Tongue (tissue), 2 donors: ENCODE results near the genes CASR and SEMA5B.

GRCh38 chr3:122183533-122184170 is at the start of gene CASR:
CASR (plus strand) TSS chr3:122183668.
- RAMPAGE, long total RNA = no peak

DNA sequence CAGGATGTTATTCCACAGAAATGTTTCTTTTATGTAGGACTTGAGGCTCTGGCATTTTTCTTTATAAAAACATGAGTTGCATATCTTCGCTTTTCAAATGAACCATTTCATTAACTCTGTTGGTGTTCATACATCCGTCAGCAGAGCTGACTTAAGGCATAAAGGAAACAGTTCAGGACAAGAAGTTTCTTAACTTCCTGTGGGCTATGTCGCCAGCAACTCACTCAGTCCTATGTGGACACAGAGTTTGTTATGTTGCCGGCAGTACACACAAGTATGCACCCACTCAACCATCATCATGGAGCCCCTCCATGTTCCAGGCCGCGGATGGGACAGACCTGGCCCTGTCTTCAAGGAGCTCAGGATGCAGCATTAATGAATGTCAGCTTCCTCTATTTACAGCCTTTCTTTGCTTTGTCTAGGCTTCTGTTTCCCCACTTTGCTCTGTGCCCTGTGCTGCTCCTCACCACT is 64.0 kb downstream of the CASR start:
- RAMPAGE, long total RNA = no peak

DNA sequence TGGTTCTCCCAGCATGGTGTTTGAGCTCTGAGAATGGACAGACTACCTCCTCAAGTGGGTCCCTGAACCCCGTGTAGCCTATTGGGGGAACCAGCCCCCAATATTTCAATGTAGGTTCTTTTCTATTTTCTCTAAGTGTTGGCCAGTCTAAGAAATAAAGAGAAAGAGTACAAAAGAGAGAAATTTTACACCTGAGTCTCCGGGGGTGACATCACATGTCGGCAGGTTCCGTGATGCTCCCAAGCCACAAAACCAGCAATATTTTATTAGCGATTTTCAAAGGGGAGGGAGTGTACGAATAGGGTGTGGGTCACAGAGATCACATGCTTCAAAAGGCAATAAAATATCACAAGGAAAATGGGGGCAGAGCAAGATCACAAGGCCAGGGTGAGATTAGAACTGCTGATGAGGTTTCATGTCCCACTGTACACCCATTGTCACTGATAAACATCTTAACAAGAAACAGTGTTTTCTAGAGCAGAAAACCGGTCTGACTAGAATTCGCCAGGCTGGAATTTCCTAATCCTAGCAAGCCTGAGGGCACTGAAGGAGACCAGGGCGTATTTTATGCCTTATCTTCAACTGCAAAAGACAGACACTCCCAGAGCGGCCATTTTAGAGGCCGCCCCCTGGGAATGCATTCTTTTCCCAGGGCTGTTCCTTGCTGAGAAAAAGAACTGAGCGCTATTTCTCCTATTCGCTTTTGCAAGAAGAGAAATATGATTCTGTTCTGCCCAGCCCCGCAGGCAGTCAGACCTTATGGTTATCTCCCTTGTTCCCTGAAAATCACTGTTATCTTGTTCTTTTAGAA is 27.8 kb upstream of the WDR5B start:
- RAMPAGE, long total RNA = no peak

DNA sequence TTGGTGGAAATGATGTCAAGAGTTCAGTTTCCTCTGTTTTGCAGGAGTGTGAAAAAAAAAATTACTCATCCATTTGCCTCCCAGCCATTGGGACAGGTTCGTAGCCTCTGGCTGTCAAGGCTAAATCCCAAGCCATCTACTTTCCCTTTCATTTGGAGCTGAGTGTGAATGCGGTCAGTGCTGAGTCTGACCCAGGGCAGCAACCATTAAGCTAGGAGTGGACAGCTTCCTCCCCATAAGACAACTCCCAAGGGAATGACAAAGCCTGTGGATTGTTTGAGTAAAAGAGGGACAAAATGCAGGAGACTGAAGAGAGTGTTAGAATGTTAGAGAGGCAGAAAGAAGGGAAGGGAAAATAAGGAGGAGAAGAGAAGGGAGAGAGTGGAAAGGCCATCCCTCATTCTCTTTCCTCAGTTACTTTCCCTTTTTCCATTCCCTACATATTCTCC is 33.7 kb downstream of the PARP14 start:
- RAMPAGE, long total RNA = no peak

DNA sequence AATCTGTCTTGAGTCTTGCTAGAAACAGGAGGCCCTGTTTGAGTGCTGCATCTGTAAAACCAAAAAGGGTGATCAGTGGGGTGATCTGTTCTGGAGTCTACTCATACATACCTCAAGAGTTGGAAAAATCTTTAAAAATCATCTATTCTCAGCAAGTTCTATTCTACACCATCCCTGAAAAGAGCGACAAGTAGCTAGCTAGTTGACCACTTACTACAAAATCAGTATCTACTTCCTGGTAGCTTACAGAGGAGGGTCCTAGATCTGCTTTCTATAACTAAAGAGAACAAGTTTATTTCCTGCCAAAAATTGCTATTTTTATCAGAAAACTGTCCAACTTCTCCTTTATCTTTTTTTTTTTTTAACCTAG is 31.7 kb downstream of the HSPBAP1 start:
- RAMPAGE, long total RNA = no peak

- RAMPAGE, long total RNA = no peak
Measured at GRCh38 chr3:122799924-122800916, 5.4 kb downstream of the SLC49A4 start.

DNA sequence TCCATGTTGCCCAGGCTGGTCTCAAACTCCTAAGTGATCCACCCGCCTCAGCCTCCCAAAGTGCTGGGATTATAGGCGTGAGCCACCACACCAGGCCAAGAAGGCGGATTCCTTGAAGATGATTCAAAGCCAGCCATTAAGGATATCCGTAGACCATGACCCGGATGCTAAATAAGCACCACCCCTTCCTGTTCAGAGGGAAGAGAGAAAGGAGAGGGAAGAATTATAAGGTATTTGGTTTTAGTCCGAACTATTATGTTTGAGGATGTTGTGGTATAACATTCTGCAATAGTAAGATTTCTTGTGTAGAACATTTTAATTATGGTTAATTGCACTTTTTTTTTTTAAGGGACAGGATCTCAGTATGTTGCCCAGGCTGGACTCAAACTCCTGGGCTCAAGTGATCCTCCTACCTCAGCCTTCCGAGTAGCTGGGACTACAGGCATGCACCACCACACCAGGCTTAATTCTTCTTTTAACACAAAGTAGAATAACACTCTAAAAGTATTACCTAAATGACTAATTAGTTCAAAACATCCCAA is 86.5 kb downstream of the SLC49A4 start:
- RAMPAGE, long total RNA = no peak

DNA sequence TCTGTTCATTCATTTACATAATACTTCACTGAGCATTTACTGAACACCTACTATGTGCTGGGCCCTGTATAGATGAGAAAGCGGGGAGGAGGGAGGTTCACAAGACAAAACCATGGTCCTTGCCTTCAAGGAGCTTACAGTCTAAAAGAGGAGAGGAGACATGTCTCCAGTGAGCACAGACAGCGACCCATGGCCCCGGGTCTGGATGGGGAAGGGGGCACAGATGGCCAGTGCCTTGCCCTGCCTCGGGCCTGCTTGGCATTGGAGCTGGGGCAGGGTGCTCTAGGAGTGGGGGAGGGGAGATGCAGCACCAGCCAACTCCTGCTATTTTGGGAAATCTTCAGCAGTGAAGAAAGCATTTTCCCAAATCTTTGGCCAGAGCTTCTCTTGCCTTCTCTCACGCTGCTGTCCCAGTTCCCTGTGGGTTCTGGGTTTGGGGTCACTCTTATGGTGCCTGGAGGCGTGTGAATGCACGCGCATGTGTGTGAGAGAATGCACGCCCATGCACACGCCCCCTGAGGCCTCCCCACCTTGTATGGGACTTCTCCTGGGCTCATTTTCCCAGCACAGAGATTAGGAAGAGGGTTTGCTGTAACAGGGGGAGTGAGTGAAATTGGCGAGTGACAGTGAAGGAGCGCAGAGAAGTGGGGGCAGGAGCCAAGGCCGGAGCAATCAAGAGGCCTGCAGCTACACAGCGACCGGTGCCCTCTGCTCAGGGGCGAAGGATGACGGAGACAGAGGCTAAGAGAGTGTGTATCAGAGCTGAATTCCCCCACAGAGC is 71.5 kb downstream of the SEMA5B start:
- RAMPAGE, long total RNA = no peak

- RAMPAGE, long total RNA = no peak
Measured at GRCh38 chr3:123027396-123028360, at the start of gene SEMA5B. SEMA5B (minus strand) TSS chr3:123027763.

DNA sequence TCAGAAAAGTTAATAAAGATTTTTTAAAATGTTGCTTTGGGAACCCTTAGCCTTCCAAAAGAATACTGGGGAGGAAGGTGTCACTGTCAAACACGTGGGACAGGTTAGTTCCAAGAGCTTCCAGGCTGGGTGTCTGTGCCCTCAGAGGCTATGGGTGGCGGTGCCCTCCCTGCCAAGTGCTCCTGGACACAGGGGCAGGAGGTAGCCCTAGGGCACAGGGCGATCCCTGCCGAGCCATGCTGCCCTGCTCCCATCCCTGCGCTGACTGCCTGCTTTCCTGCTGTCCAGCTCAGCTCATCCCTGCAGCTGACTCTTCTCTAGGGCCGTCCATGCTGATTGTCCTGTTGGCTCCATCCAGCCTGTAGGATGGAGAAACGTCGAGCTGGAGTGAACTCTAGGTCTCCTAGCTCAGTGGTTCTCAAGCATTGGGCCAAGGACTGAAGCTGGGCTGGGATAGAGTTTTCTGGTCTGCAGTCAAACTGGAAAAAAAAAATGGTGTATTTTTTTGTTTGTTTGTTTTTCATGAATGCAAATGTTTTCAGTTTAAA is 3.7 kb downstream of the PDIA5 start:
- RAMPAGE, long total RNA = no peak

DNA sequence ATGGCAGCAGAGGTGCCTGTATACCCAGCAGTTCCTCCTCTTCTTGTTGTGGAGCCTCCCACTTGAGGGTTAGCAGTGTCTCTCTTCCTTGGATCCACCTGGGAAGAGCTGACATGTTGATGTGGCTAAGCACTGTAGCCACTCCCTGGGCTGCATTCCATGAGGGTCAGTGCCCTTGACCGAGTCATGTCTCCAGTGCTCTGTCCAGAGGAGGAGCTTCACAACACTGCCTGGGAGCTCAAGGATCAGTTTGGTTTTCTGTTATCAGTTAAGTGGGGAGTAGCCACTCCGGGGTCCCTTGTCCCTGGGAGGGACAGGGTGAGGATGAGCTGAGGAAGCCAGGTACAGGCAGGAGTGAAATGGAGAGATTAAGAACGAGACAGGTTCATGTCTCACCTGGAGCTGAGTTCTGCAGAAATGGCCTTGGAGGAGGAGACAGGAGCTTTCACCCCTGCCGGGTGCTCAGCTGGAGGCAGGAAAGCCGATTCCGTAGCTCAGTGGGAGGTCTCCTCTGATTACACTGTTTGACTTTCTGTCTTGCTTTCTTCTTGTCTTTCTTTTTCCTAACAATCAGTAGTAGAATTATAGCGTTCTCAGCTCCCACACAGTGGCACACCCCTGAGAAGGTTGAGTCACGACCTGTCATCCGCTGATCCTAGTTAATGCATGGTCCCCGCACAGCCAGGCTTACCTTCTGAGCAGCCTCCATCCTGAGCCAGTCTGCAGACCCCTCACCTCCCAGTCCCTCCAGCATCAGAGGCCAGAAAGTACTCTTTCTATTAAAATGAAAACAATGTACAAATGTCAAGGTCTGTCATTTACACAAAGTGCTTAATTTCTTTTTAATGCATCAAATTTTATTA is 57.8 kb upstream of the SEC22A start:
- RAMPAGE, long total RNA = no peak

- RAMPAGE, long total RNA = no peak
Measured at GRCh38 chr3:123391171-123391657, 57.7 kb downstream of the ADCY5 start.

DNA sequence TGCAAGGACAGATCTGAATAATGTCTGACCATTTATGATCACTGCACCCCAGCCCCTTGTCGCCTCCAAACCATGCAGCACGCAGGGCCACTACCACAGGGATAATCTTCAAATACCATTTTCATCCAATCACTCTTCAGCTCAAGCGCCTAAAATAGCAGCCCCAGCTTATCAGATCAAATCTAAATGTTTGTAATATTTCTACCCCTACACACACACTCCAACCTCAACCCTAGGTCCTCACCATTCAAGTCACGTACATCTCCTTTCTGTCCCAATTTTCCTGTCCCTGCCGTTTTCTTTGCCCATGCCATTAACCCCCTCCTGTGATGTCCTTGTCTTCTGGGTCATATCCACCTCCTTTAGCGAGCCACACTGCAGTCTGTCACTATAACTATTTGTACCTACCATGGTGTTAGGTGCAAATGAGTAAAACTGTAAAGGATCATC is 50.4 kb downstream of the ADCY5 start:
- RAMPAGE, long total RNA = no peak

DNA sequence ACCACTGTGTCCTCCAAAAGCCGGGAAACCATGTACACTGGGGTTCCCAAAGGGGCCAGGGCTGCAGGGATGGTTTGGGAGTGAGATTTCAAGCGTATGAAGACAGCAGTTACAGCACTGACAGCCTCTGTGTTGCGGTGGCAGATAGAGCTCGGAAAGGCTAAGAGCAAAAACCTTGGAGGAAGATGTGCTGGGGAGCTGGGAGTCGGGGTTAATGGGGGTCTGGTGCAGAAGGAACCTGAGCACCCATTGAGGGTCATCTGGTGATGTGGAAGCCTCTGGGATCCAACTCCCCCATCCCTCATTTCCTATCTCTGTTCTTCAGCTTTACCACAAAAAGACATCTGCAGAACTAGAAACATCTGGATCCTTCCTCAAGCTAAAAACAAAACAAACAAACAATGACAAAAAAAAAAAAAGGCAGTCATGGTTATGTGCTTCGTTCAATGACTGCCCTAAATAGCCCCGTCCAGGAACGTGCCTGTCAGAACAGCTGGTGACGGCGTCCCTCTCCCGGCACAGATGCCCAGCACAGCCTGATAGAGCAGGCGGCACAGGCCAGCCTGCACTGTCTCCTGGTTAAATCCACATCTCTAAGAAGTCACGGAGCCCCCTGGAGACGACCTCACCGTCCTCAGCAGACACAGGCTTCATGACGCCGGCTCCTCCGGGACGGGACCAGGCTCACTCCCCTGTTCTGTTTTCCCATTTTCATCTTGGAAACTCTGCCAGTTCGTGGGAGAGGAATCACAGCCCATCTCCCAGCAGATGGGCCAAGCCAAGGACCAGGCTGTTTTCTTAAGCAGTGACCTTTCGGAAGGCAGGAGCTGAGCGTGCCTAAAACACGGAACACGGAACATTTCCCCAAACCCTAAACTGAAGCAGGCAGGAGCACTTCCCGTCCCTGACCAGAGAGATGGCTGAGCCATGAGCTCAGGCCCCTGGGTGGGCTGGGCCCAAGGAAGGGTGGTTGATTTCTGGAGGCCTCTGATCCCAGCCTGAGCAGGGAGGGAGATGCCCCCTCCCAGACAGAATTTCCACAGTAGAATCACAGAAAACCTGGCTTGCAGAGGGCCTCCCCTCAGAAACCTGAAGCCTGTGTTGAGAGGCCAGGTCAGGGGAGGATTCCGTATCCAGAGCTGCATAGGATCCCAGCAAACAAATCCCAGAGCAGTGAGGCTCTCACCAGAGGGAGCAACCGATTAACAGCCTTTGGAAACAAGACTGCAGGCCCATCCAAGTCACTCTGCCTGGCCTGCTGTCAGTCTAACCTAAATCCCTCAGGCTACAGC is 36.0 kb downstream of the ADCY5 start:
- RAMPAGE, long total RNA = no peak

- RAMPAGE, long total RNA = no peak
Measured at GRCh38 chr3:123418871-123419901, 29.7 kb downstream of the ADCY5 start.

DNA sequence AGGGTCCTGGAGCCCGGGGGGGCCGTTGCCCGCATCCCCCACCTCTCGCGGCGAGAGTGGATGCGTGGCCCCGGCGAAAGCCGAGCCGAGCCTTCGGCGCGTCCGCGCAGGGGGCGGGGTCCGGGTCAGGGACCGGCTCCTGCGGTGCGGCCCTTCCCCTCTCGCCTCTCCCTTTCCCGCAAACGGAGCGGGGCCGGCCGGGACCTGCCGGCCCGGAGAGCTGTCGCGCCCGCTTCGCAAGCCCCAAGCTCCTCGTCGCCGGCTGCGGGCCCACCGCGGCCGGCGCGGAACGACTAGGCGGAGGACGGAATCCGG is 278 bp upstream of the ADCY5 start:
- RAMPAGE, long total RNA = no peak

- RAMPAGE, long total RNA = no peak
Measured at GRCh38 chr3:123658712-123659571, 74.1 kb upstream of the HACD2 start.

DNA sequence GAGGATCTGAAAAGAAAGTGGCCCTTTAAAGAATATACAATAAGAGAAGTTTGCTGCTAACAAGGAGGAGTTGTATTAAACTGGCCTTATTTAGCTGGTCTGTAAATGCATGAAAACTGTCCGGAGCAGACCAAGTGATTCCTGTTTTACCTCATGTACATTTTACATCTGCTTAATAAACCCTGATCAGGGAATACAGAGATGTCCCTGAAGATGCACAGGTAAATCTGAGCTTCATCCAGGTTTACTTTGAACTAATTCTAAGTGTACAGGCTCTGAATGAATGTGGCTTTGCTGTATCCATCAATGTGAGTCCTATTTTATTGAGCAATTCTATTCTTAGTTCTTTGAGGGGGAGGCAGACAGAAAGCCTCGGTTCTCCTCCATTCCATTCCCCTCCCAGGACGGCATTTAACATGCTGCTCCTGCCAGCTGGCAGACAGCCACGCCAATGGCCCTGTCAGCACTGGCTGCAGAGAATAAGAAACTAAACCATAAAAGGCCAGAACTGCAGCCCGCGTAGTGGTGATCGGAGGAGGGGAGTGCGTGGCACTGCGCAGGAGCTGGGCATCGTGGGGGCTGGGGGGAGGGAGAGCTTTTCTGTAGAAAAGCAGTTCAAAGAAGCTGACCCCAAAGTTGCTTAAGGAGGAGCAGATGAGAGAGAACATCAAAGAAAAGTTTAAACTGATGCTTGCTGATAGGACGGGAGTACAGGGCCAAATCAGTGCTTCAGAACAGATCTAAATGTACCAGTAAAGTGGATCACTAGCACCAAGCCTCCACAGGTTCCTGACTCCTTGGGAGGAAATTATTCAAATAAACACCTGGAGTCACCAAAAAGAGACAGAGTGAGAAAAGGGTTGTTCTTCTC is 76.0 kb upstream of the HACD2 start:
- RAMPAGE, long total RNA = no peak

DNA sequence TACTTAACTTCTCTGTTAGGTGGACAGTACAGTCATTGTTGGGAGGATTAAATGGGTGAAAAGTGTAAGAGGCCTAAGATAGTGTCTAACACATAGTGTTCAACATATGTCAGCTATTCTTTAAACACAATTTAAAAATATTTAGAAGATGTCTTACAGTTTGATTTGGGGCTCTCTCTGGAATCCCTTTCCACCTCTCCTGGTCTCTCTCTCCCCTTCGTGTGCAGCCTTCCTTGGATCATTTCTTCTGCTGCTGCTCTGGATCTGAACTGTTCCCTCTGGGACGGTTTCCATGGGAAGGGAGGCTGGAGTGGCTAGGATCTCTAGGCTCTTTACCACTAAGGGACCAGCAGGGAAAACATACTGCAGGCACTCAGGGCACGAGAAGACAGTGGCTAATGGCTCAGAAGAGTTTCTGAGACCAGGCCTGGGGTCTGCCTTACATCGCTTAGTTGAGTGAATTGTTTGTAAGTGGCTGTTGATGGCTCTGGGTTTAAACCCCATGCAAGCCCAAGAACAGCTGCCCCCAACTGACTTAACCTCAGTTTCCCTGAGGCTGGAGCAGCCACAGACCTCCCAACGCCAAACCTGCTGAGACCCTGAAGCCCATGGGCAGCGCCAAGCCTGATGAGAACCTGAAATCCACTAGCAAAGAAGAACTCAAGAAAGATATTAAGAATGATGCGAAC is 112.9 kb upstream of the HACD2 start:
- RAMPAGE, long total RNA = no peak

DNA sequence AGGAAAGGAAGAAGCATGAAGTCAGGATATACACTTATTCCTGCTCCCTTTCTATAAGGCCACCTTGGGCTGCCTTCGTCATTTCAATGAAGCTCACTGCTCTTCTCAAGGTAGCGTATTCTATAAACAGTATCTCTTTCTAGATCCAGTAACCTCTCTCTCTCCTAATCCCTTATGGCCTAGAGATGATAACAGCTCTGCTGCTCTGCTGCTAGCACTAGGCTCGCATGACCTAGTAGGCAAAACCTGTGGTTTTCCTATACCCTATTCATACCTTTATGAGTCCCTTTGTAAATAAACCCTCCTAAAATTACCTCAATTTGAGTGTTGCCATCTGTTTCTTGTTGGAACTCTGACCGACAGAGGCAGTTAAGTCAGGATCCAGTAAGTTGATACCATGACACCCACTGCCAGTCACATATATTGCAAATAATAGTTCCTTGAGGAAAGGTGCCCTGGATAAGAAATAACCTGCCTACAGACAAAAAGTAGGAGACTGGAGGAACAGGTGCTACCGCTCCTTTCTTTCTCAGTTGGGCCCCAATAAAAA is 7.3 kb downstream of the CCDC14 start:
- RAMPAGE, long total RNA = no peak